Liver (tissue), 9 donors: ENCODE measurements around a stretch of chr7.

GRCh38 chr7:1666688-1667575, 3.1 kb upstream of the ELFN1 start:
- PRO-cap, 5 experiments: peak in 4 of 5 experiments; most common plus-strand start chr7:1667006 (in 1); most common minus-strand start chr7:1666905 (in 4)
- RAMPAGE, long total RNA, 2 experiments: no peak in any of the 2 experiments
- RRBS: 3% methylated on average over 39 of the region's 83 CpGs

- PRO-cap, 5 experiments: peak in 3 of 5 experiments; most common plus-strand start chr7:1668784 (in 1); most common minus-strand start chr7:1668692 (in 3)
- RAMPAGE, long total RNA, 2 experiments: no peak in any of the 2 experiments
- RRBS: no CpG with 5 or more reads among the region's 17 CpGs
Observed at GRCh38 chr7:1668561-1669045, 1.5 kb upstream of the ELFN1 start.

DNA sequence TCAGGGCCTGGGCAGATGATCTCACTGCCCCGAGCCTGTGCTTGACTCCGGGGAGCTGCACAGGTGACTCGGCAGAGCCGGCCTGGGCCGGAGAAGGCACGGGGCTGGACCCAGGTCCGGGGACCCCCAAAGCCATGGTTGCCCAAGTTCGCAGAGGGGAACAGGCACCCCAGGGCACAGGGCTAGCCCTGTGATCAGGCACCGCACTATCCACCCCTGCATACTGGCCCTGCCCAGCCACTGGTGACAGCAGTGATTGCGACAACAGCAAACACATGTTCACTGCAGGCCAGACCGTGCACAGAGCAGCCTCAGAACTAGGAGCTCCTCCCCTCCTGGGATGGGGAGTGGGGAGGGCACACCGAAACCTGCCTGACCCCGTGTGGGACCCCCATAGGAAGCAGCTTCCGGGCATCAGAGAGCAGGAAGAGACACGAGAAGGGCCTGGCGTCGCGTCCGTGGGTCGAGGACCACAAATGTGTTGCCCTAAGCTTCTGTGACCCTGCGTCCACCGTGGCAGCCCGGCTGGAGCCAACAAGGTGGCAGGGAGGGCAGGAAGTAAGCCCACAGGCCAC, 180.5 kb downstream of the ELFN1 start:
- PRO-cap, 5 experiments: peak in 4 of 5 experiments; most common plus-strand start position 292 of the sequence (in 2); most common minus-strand start position 225 of the sequence (in 3)
- RAMPAGE, long total RNA, 2 experiments: no peak in any of the 2 experiments
- RRBS: 68% methylated on average over 5 of the region's 23 CpGs

DNA sequence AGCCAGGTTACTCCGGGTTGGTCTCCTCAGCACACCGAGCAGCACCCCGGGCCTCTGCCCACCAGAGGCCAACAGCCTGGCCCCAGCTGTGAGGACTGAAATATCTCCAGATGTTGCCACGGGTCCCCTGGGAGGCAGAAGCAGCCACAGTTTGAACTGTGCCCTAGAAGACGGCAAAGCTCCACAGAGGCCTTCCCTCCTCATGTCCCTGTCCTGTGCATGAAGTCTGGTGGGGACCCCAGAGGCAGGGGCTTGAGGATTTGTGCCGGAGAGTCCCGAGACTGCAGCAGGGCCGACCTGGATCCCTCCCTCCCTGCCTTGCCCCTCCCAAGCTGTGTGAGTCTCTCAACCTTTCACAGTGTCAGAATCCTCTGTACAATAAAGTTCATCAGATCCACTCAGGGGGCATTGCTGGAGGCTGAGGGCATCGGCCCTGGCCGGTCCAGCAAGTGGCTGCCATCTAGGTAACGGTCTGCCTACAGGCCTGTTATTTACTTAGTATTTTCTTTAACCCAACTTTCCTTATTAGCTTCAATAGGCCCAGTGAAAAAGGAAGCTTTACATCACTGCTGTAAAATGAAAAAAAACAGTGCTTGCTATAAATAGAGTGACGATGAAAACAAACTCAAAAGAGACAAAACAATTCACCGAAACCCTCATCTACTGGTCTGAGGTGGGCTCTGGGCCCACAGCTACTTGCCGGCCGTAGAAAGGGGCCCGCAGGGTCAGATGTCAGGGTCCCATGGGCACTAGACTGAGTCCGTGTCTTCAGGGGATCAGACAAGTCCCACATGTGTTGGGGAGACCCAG, 192.3 kb downstream of the ELFN1 start:
- PRO-cap, 5 experiments: peak in 1 of 5 experiments; most common plus-strand start position 408 of the sequence (in 1); most common minus-strand start position 380 of the sequence (in 1)
- RAMPAGE, long total RNA, 2 experiments: no peak in any of the 2 experiments
- RRBS: no CpG with 5 or more reads among the region's 17 CpGs

DNA sequence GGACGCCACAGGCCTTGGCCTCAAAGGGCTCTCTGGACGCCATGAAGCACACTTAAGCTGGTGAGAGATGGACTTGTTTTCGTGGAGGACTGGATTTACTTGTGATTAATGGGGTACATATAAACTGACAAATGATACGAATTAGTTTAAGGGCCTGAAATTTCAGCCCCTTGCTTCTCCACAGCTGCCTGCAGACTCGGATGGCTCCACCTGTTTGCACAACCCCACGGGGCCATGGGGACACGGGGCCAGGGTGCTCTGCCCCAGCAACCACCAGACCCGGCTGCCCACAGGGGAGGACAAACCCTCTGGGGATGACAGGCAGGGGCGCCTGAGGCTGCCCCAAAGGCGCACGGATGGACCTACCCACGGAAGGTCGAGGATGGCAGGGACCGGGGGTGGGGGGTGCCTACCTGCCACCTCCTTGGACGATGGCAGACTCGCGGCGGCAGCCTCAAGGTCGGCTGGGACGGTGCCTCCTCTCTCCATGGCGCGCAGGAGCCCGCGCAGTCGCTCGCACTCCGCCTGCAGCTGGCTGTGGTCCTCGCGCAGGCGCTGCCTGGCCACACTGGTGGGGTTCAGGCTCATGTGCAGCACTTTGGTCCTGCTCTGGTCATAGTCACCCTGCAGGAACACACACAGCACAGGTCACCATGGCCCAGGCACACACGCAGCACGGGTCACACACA, 266.3 kb downstream of the ELFN1 start:
- PRO-cap, 5 experiments: no peak in any of the 5 experiments
- RAMPAGE, long total RNA, 2 experiments: no peak in any of the 2 experiments
- RRBS: 88% methylated on average over 4 of the region's 32 CpGs

GRCh38 chr7:2018567-2019249, 214.0 kb downstream of the MAD1L1 start:
- PRO-cap, 5 experiments: peak in 2 of 5 experiments; most common plus-strand start chr7:2019022 (in 1); most common minus-strand start chr7:2018879 (in 2)
- RAMPAGE, long total RNA, 2 experiments: no peak in any of the 2 experiments
- RRBS: no CpG with 5 or more reads among the region's 18 CpGs

GRCh38 chr7:2072922-2073335, 159.8 kb downstream of the MAD1L1 start:
- PRO-cap, 5 experiments: no peak in any of the 5 experiments
- RAMPAGE, long total RNA, 2 experiments: no peak in any of the 2 experiments
- RRBS: no CpG with 5 or more reads among the region's 10 CpGs

- PRO-cap, 5 experiments: no peak in any of the 5 experiments
- RAMPAGE, long total RNA, 2 experiments: no peak in any of the 2 experiments
- RRBS: 100% methylated on average over 3 of the region's 20 CpGs
Observed at GRCh38 chr7:2082124-2082761, 150.5 kb downstream of the MAD1L1 start.

DNA sequence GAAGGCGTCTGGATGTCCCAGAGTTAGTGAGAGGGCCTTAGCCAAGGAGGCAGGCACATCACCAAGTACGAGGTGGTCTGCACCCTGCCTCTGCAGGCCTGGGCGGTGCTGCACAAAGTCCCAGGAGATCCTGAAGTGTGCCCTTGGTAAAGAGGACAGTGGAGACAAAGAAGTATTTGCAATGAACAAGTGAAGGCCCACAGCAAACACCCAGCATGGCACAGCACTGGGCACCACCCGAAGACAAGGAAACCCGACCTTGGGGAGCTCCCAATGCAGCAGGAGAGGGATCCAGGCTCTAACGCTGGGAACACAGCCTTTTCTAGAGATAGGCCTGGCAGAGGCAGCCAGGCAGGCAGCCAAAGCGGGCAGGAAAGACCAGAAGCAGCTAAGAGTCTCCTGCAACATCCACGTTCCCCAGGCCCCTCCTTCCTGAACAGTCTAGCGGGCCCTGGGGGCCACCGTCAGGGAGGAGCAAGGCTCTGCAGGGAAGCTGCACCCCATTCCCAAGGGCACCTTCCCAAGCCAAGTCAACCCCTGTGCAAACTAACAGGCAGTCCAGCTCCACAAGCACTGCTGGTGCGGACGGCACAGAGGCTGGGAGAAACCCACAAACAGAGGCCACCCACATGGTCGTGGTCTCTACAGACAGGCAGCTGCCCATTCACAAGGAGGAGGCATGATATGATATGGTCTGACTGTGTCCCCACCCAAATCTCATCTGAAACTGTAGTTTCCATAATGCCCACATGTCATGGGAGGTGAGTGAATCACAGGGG, 115.8 kb downstream of the MAD1L1 start:
- PRO-cap, 5 experiments: no peak in any of the 5 experiments
- RAMPAGE, long total RNA, 2 experiments: no peak in any of the 2 experiments
- RRBS: no CpG with 5 or more reads among the region's 13 CpGs

DNA sequence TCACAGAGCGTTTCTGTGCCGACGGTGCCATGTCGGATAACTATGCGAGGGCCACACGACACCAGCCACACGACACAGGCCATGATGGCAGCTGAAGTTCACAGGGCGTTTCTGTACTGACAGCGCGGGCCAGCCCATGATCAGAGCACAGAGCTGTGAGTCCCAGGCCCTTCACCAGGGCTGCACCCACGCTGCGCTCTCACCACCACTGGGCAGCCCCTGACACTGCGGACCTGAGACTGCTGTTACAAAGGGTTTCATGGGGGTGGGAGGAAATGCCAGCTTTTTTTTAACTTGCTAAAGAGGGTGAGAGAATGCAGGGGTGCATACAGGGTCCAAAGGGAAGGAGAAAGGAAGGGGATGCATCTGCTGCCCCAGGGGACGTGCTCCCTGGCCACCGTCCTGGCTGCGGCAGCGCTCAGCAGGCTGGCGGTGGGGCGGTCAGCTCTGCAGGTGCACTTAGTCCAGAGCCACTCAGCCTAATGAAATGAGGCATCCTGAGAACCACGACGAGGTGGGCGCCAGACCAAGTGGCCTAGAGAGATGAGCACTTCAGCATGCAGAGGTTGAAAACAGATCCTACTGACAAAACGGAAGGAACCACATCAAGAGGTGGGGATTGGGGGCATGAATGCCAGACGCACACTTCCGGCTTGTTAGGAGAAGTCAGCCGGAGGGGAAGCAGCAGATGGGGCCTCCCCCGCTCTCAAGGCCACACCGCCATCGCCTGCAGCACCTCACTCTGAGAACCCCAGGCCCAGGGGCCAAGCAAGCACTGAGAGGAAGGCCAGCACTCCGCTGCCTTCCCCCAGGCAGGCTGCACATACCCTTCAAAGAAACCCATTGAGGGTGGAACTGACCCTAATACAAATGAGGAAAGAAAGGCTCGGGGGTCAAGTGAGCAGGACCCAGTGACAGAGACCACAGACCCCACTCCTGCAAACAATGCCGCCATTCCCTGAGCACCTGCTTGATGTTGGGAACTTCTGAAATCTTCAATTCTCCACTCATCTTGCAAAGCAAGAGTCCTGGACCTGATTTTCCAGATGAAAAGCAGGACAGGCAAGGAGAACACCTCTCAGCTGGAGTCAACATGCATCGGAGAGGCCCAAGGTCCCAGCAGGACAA, 94.5 kb downstream of the MAD1L1 start:
- PRO-cap, 5 experiments: no peak in any of the 5 experiments
- RAMPAGE, long total RNA, 2 experiments: no peak in any of the 2 experiments
- RRBS: no CpG with 5 or more reads among the region's 33 CpGs

DNA sequence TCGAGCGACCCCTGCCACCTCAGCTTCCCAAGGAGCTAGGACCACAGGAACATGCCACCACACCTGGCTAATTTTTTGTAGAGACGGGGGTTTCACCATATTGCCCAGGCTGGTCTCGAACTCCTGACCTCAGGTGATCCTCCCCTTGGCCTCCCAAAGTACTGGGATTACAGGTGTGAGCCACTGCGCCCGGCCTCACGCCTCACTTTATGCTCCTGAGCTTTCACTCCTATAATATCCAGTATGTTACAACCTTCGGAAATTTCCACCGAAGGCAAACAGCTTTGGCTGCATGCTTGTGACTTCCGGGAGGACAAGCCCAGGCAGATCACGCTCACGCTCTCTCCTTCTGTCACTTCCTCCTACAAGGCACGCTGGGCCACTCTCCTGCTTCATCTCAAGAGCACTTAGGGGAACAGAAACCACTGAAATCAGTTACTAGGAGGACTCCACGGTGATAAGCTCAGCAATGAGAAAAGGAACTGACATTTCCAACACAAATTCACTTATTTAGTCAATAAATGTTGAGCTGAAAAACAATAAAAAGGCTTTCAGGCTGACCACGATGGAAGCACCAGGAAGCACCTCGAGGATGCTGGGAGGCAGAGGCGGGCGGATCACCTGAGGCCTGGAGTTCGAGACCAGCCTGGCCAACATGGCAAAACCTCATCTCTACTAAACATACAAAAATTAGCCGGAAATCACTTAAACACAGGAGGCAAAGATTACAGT, 4.5 kb upstream of the MAD1L1 start:
- PRO-cap, 5 experiments: peak in 5 of 5 experiments; most common plus-strand start position 434 of the sequence (in 5); most common minus-strand start position 209 of the sequence (in 3)
- RAMPAGE, long total RNA, 2 experiments: no peak in any of the 2 experiments
- RRBS: no CpG with 5 or more reads among the region's 20 CpGs

DNA sequence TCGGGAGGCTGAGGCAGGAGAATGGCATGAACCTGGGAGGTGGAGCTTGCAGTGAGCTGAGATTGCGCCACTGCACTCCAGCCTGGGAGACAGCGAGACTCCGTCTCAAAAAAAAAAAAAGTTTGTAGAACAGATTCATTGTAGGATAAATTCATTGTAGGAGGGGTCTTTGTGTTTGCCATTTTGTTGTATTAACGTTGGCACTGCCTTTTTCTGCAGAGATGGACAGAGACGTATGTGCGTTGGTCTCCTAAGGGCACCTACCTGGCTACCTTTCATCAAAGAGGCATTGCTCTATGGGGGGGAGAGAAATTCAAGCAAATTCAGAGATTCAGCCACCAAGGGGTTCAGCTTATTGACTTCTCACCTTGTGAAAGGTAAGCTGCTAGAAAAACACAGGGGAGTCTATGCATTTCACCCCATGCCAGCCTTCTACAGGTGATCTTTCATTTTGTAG, 9.6 kb downstream of the EIF3B start:
- PRO-cap, 5 experiments: no peak in any of the 5 experiments
- RAMPAGE, long total RNA, 2 experiments: no peak in any of the 2 experiments
- RRBS: no CpG with 5 or more reads among the region's 7 CpGs

- PRO-cap, 5 experiments: no peak in any of the 5 experiments
- RAMPAGE, long total RNA, 2 experiments: no peak in any of the 2 experiments
- RRBS: no CpG with 5 or more reads among the region's 20 CpGs
Observed at GRCh38 chr7:2374998-2375615, 20.5 kb downstream of the EIF3B start.

DNA sequence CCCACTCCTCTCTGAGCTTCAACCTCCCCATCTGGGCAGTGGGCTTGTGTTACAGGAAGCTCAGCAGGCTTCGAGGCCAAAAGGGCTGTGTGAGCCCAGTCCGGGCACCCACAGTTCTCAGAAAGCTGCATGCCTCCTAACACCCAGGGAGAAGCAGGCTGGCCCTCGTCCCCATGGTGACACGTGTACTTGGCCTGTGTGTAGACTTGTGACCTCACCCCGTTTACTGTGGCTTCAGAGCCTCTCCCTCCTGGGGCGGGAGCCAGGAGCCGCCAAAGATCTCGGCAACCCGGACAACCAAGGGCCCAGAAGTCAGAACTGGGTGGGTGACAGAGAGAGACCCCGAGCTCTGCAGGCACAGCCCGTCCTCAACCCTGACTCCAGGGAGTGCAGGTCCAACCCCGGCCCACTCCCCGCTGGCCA, 2.3 kb upstream of the GRIFIN start:
- PRO-cap, 5 experiments: no peak in any of the 5 experiments
- RAMPAGE, long total RNA, 2 experiments: no peak in any of the 2 experiments
- RRBS: 41% methylated on average over 5 of the region's 13 CpGs

- PRO-cap, 5 experiments: no peak in any of the 5 experiments
- RAMPAGE, long total RNA, 2 experiments: no peak in any of the 2 experiments
- RRBS: 17% methylated on average over 6 of the region's 23 CpGs
Observed at GRCh38 chr7:2511187-2511967, 8.2 kb upstream of the LFNG start.

GRCh38 chr7:2541679-2542099, 13.6 kb downstream of the BRAT1 start:
- PRO-cap, 5 experiments: no peak in any of the 5 experiments
- RAMPAGE, long total RNA, 2 experiments: no peak in any of the 2 experiments
- RRBS: 100% methylated on average over 2 of the region's 18 CpGs

DNA sequence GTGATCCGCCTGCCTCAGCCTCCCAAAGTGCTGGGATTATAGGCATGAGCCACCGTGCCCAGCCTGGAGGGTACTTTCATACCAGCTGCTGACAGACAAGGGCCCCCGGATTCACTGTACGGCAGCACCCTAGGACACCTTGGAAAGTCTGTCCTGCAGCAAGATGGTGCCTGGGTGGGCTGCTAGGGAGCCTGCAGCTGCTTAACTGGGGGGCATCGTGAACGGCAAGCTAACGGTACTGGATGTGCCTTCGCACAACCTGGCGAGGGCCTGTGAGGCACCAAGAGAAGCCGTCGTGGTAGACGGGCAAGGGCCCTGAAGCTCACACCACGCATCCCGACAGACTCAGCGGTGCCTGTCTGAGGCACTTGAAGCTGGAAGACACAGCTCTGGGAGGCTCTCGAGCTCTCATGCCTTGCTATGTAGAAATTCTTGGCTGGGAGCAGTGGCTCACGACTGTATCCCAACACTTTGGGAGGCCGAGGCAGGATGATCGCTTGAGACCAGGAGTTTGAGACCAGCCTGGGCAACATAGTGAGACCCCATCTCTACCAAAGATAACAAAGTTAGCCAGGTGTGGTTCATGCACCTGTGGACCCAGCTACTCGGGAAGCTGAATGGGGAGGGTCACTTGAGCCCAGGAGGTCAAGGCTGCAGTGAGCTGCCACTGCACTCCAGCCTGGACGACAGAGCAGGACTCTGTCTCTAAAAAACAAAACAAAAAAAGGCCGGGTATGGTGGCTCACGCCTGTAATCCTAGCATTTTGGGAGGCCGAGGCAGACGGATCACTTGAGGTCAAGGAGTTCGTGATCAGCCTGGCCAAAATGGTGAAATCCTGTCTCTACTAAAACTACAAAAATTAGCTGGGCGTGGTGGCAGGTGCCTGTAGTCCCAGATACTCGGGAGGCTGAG, 9.3 kb downstream of the BRAT1 start:
- PRO-cap, 5 experiments: no peak in any of the 5 experiments
- RAMPAGE, long total RNA, 2 experiments: no peak in any of the 2 experiments
- RRBS: no CpG with 5 or more reads among the region's 28 CpGs

- PRO-cap, 5 experiments: no peak in any of the 5 experiments
- RAMPAGE, long total RNA, 2 experiments: no peak in any of the 2 experiments
- RRBS: 8% methylated on average over 1 of the region's 19 CpGs
Observed at GRCh38 chr7:2553851-2554759, 1.2 kb downstream of the BRAT1 start.

DNA sequence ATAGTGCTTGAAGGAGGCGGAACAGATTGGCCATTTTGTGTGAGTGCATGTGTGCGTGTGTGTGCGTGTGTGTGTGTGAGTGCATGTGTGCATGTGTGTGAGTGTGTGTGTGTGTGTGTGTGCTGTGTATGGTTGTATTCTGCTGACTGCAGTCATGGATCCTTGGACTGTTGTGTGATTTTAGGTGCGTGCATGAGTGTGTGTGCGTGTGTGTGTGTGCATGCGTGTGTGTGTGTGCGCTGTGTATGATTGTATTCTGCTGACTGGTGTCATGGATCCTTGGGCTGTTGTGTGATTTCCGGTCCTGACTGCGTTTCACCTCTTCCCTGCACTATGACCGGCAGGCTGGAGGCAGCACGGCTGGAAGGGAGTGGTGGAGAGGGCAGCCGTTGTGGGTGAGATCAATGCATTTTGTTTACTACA, 6.3 kb downstream of the IQCE start:
- PRO-cap, 5 experiments: no peak in any of the 5 experiments
- RAMPAGE, long total RNA, 2 experiments: no peak in any of the 2 experiments
- RRBS: no CpG with 5 or more reads among the region's 12 CpGs

DNA sequence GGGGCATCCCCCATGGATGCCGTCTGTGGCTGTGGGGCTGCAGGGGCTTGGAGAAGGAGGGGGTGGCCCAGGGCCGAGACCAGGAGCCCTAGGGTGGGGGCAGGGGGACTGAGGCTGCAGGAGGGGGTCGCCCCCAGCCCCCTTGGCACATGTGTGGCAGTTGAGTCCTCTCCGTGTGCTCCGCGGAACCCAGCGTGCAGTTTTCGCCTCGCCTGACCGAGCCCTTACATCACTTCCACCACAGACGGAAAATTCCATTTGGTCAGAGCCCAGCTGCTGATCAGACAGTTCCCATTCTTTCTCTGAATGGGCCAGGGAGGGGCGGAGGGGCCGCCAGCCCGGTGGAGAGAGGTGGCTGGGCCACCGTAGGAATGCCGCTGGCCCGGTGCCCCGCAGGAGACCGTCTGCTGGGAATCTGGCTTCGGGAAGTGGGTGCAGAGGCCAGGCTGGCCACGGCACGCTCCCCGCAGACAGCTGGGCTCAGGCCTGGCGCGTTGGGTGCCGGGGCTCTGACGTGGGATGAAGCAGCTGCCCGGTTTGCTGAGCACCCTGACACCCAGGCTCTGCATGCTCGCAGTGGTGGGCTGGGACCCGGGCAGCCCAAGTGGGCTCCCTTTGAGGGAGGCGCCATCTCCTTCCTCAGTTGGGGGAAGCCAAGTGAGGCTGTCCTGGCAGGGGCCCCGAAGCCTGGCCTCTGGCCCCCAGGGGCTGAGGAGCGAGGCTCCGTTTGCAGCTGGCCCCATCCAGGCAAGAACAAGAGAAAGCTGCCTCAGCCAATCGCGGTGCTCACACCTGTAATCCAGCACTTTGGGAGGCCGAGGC, 9.8 kb downstream of the TTYH3 start:
- PRO-cap, 5 experiments: peak in 5 of 5 experiments; most common plus-strand start position 305 of the sequence (in 4); most common minus-strand start position 182 of the sequence (in 3)
- RAMPAGE, long total RNA, 2 experiments: no peak in any of the 2 experiments
- RRBS: 26% methylated on average over 9 of the region's 37 CpGs